Mesenchymal stem cell of adipose (primary cell): ENCODE measurements around a stretch of chr5.

- CAGE, long polyA plus RNA, result no peak
Observed at GRCh38 chr5:54627936-54628605, 110.5 kb downstream of the SNX18 start.

- CAGE, long polyA plus RNA, result no peak
Observed at GRCh38 chr5:54651634-54652214, 134.2 kb downstream of the SNX18 start.

DNA sequence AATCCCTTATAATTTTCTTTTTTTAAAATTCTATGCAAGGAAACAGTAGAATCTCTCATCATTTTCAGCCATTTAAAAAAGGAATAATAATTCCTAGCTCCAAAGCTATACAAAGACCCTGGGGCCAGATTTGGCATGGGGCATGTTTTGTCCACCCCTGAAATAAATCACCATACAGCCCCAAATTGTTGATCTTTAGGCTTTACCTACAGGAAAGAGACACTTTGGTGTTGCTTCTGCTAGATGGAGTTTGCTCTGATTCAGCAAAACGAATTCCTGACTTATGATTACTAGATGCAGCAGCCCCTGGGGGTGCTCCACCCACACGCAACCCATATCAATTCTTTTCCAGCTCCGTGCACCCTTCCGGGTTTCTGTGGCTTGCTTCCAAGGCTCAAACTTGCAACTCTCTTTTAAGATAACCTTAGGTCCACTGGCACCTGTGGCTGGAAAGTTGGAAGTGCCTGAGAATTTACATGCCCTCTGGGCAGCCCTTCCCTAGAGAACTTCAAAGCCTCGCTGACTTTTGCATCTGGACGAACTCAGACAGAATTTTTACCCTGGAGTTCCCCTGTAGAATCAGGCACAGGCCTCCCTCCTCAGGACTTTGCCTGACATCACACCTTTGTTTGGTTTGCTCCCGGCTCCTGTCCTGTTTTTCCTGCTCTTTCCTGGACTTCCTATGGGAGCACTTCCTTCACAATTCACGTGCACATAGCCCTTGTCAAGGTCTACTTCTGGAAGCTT is 224.8 kb downstream of the SNX18 start:
- CAGE, long polyA plus RNA, result no peak

DNA sequence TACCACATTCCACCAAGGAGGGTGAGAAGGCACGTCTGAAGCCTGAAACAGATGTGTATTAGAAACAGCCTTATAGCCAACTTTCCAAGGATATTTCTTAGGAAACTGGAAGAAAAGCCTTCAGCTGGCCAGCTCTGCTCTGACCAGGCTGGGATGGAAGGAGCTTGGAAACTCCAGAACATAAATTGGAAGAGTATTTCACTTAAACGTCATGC is 211.0 kb downstream of the ESM1 start:
- CAGE, long polyA plus RNA, result no peak

DNA sequence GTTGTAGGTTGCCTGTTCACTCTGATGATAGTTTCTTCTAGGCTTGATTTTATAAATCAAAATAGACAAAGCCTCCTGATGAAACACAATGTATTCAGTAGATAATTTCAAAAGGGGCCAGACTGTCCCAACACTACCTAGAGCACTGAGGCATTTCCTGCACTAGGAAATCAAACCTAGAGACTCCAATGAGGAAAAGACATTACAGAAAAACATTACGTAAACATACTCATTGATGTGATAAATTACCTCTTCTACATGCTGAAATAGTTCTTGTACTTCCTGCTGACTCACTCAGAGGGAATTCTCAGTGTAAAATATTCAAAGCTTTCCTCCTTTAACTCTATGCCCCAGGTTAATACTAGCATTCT is 178.0 kb downstream of the ESM1 start:
- CAGE, long polyA plus RNA, result no peak

DNA sequence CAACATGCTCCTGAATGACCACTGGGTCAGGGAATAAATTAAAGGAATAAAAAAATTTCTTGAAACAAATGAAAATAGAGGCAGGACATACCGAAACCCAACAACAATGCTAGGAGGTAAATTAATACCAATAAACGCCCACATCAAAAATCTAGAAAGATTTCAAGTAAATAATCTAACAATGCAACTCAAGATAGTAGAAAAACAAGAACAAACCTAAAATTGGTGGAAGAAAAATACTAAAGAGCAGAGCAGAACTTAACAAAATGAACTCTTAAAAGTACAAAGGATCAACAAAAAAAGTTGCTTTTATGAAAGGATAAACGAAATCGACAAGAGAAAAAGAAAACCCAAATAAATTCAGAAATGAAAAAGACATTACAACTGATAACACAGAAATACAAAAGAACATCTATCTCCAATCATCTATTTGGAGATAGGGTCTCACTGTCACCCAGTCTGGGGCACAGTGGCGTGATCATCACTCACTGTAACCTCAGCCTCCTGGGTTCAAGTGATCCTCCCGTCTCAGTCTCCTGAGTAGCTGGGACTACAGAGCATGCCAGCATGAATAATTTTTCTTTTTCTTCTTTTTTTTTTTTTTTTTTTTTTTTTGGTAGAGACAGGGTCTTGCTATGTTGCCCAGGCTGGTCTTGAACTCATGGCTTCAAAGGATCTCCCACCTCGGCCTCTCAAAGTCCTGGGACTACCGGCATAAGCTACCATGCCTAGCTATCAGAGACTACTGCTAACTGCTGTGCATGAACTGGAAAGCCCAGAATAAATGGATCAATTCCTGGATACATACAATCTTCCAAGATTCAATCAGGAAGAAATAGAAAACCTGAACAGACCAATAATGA is 103.0 kb downstream of the PLPP1 start:
- CAGE, long polyA plus RNA, result no peak

- CAGE, long polyA plus RNA, result no peak
Observed at GRCh38 chr5:55633425-55634279, 78.5 kb downstream of the SLC38A9 start.

- CAGE, long polyA plus RNA, result no peak
Observed at GRCh38 chr5:55922987-55923950, 71.5 kb downstream of the IL6ST start.

DNA sequence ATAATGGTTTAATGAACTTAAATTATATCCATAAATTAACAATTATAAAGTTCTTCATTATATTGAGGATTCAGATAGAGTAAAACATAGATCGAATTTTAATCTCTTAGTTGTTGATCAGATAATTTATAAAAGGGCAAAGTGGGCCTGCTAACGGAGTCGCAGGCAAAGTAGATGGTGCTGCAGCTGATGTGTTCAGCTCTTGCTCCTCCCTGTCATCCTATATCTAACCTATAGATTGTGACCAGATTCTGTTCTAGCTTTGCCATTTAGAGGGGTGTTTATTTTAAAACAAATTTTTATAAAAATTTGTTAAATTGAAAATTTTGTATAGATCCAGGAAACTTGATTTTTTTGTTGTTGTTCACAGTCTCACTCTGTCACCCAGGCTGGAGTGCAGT is 1.2 kb upstream of the IL6ST start:
- CAGE, long polyA plus RNA, result no peak

DNA sequence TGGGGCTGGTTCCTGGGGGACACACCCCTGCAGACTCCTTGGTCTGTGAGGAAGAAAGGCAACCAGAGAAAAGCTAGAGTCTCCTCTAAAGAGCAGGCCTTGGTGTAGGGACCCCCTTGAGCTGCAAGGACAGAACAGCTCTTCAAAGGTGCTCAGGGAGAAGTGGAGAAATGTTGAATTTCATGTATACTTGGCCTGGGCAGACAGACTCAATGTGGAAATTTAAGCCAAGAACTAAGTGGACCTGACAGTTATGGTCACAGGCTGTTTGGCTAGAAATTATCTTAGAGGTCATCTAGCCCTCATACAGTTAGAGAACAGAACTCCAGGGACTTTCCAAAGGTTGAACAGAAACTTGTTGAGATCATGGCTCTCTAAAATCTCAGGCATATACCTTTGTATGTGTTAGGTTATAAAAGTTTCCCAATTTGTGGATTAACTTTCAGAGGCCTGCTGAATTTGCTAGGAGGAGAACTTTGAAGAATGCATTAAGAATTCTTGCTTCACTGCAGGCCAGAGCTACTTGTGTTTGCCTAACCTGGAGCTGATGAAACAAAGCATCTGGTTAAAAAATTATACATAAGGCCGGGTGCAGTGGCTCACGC is 35.1 kb upstream of the IL6ST start:
- CAGE, long polyA plus RNA, result no peak

- CAGE, long polyA plus RNA, result no peak
Observed at GRCh38 chr5:56152352-56152767, 80.8 kb downstream of the ANKRD55 start.

GRCh38 chr5:56413963-56414324 is 180.8 kb upstream of the ANKRD55 start:
- CAGE, long polyA plus RNA, result no peak

GRCh38 chr5:56460684-56461247 is 227.6 kb upstream of the ANKRD55 start:
- CAGE, long polyA plus RNA, result no peak

- CAGE, long polyA plus RNA, result no peak
Observed at GRCh38 chr5:56504887-56505210, 271.7 kb upstream of the ANKRD55 start.

DNA sequence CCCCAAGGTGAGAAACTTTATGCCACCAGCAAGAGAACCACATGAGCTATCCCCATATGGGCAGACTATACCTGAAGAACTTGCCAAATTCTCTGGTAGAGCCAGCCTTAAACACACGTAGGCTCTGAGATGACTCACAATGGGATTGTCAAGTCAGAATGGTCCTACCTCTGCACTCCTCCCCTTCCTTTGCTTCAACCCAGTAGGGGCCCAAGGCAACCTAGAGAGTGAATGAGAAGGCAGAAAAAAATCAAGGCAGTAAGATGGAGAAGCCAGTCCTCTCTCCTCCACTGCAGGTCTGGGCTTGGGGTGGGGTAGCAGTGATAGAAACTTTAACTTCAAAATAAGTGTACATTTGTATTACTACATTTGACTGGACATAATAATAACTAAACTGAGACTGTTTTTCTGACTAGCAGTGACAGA is 204.9 kb upstream of the MAP3K1 start:
- CAGE, long polyA plus RNA, result no peak

- CAGE, long polyA plus RNA, result no peak
Observed at GRCh38 chr5:56698508-56699126, 116.7 kb upstream of the MAP3K1 start.

- CAGE, long polyA plus RNA, result no peak
Observed at GRCh38 chr5:56814156-56814818, 1.1 kb upstream of the MAP3K1 start.

- CAGE, long polyA plus RNA, result no peak
Observed at GRCh38 chr5:56822950-56823473, 7.7 kb downstream of the MAP3K1 start.

- CAGE, long polyA plus RNA, result no peak
Observed at GRCh38 chr5:56838272-56838864, 23.0 kb downstream of the MAP3K1 start.

GRCh38 chr5:56909688-56910149 is 323 bp downstream of the SETD9 start:
- CAGE, long polyA plus RNA, result no peak